ENCODE data around the gene FOS.

GRCh38 chr14:75223649-75224176, 47.3 kb upstream of the TMED10 start:
- PRO-cap: unidirectional peak, plus-strand start at chr14:75223947; unidirectional peak, minus-strand start at chr14:75224006

DNA sequence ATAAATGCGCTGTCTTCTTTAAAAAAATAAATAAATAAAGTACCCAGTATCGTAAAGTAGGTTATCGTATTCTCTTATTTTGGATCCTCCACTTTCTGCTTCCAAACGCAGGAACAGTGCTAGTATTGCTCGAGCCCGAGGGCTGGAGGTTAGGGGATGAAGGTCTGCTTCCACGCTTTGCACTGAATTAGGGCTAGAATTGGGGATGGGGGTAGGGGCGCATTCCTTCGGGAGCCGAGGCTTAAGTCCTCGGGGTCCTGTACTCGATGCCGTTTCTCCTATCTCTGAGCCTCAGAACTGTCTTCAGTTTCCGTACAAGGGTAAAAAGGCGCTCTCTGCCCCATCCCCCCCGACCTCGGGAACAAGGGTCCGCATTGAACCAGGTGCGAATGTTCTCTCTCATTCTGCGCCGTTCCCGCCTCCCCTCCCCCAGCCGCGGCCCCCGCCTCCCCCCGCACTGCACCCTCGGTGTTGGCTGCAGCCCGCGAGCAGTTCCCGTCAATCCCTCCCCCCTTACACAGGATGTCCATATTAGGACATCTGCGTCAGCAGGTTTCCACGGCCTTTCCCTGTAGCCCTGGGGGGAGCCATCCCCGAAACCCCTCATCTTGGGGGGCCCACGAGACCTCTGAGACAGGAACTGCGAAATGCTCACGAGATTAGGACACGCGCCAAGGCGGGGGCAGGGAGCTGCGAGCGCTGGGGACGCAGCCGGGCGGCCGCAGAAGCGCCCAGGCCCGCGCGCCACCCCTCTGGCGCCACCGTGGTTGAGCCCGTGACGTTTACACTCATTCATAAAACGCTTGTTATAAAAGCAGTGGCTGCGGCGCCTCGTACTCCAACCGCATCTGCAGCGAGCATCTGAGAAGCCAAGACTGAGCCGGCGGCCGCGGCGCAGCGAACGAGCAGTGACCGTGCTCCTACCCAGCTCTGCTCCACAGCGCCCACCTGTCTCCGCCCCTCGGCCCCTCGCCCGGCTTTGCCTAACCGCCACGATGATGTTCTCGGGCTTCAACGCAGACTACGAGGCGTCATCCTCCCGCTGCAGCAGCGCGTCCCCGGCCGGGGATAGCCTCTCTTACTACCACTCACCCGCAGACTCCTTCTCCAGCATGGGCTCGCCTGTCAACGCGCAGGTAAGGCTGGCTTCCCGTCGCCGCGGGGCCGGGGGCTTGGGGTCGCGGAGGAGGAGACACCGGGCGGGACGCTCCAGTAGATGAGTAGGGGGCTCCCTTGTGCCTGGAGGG, at the start of gene FOS:
TSS of gene FOS (plus strand) at position 841 of the 1,247 bp plus-strand sequence.
- PRO-cap: unidirectional peak, minus-strand start at position 299 of the sequence; bidirectional peak, plus-strand start at position 841 of the sequence, minus-strand start at position 422 of the sequence

GRCh38 chr14:75334914-75335272, 56.3 kb downstream of the FOS start:
- PRO-cap: no peak

GRCh38 chr14:75419201-75419971, 8.4 kb upstream of the JDP2 start:
- PRO-cap: unidirectional peak, minus-strand start at chr14:75419489; unidirectional peak, minus-strand start at chr14:75419713

GRCh38 chr14:75429734-75429938, 1.8 kb downstream of the JDP2 start:
- PRO-cap: no peak

DNA sequence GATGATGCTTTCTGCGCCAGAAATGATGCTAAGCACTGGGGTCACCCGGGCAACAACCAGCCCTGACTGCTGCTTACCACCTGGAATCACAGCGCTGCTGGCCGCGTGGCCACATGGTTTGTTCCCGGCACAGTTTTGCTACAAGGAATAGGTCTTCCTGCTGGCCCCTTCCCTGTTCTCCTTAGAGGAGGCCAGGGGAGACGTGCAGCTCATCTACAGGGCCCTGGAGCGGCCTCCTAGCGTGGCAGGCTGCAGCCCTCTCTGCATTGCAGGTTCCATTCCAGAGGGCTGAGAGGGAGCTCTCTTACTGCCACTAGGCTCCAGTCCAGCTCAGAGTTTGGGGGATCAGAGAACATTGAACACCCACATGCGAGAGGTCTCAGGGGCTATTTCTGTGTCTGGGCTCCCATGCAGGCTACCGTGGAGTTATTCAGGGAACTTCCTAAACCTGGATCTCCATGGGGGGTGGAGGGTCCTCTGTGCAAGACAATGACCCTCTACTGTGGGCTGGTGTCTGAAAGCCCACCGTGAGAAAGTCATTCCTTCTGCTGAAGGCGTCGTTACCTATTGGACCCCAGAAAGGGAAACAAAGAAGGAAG, 7.2 kb downstream of the JDP2 start:
- PRO-cap: no peak

DNA sequence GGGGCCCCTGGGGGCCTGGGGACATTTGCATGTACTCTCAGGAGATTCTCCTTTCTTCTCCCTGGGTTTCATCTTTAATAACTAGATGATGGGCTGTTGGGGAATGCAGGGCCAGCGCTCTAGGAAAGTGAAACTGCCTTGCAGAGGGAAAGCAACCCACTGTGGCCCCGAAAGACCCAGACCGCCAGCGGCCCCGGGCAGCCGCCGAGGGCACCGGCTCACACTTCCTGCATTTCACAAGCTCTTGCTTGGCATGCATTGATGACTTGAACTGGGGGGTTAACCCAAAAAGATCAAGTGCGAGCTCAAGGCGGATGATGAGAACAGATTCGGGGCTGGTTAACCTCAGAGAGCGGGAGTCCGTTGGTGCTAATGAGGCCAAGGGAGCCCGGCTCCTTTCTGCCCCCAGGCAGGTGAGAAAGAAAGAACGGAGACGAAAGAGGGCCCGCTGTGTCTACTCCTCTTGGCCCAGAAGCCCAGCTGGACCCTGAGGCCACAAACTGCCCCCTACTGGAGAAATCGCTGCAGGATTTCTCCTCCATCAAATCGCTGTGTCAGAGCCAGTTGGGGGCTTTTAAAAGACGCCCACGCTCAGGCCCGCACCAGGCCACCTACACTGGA, 7.2 kb upstream of the BATF start:
- PRO-cap: no peak

GRCh38 chr14:75543242-75543728, 21.0 kb downstream of the BATF start:
- PRO-cap: no peak

DNA sequence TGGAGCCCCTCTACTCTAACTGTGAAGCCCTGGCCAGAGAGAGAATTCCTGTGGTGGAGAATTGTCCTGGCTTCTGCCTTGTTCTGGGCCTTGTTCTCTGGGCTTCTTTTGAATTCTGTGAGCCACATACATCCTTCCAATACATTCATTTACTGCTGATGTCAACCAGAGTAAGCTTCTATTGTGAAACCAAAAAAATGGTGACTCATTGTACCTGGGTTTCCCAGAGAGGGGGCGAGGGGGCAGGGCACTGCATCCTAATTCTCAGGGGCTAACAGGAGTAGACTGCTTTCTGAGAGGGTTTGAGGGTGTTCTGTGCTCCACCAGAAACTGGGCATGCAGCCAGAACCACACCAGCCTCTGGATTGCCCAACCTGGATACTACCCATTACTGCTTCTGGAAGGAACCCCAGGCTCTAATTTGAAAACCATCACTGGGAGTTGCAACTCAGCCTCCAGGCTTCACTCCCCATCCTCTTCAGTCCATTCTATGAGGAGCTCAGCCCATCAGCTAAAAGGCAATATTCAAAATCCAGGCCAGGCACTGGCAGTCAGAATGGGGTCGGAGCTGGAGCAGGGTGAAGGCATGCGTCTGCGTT, 18.6 kb upstream of the FLVCR2 start:
- PRO-cap: no peak

- PRO-cap: no peak
Observed at GRCh38 chr14:75635954-75636821, 24.5 kb downstream of the ERG28 start.

DNA sequence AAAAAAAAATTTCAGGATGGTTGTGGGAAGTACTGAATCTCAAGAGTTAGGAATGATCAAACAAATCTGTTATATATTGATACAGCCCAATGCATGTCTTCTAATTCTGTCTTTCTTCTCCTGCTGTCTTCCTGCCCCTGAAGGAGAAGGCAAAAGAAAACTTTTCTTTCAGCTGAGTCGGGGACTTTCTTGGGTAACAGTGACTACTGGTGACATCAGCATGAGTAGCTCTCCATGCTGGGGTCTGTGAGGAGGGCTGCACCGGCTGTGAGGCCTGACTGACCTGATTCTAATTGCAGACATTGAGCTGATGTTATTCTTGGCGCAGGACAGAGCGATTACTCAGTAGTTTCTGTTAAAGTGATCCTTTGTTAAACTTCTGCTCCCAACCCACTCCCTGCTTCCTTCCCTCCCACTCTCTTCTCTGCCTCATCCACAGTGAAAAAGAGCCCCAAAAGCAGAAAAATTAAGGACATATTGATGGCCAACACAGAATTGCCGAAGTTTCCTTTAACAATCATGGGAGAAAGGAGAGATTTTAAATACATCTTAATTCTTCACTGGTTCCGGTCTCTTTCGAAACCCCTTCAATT, 113.9 kb downstream of the TGFB3 start:
- PRO-cap: no peak

DNA sequence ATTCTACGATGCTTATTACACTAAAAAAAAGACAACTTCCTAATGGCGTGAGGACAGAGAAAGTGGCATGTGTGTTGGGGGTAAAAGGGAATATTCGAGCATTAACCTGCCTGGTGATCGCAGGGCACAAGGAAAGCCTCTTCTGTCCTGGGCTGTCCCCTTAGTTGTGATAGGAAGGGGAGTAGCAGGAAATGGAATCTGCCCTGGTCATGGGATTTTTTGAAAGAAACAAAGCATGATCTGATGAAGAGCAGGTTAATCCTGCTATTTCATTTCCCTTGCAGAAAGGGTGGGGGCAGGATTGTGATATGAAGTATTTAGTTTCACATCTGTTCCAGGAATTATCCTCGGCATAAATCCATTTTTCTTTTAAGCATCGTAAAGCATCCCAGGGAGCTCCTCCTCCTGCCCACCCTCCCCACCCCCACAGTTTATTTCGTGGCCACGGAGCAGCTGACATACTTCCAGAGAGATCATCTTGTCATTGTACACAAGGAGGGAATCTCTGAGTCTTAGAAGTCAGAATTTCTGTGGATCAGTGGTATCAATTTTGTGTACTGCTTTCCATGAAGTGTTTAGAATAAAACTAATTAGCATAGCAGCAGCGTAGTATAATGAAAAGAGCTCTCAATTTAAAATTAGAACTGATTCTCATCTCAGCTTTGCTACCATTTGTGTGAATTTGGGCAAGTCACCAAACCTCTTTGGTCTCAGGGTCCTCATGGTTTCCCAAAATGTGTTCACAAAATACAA, 53.0 kb downstream of the TGFB3 start:
- PRO-cap: no peak

DNA sequence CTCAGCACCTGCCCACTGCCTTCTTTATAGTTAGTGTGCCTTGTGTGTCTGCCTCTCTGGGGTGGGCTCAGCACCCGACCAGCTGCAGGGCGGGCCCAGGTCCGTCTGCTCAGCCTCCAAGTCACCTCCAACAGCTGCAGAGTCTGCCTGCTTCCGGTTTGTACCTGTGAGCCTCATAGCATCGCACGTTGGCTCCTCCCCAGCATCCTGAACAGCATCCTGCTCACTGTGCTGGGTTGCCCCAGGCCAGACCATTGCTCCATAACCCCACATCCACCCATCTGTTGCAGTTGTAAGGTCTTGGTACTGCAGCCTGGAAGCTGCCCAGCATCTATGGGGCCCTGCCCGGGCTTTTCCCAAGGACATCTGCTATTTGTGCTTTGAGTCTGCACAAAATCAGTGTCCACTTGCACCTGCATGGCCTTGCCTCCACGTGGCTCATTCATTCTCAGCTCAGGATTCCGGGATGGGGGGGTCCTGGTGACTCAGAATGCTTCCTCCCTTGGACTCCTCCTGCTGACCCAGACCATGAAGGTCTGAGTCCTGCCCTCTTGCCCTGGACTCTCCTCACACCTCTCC, 3.4 kb downstream of the TGFB3 start:
- PRO-cap: no peak

GRCh38 chr14:75982224-75983145, 690 bp upstream of the TGFB3 start:
- PRO-cap: bidirectional peak, plus-strand start at chr14:75982303, minus-strand start at chr14:75981992; bidirectional peak, plus-strand start at chr14:75982593, minus-strand start at chr14:75982516; unidirectional peak, minus-strand start at chr14:75982808; unidirectional peak, minus-strand start at chr14:75982876; unidirectional peak, minus-strand start at chr14:75982989

GRCh38 chr14:75996672-75997125, 11.1 kb downstream of the IFT43 start:
- PRO-cap: no peak

GRCh38 chr14:76715056-76715983, 45.9 kb upstream of the VASH1 start:
- PRO-cap: no peak

- PRO-cap: no peak
Observed at GRCh38 chr14:76769645-76770262, 8.5 kb downstream of the VASH1 start.

DNA sequence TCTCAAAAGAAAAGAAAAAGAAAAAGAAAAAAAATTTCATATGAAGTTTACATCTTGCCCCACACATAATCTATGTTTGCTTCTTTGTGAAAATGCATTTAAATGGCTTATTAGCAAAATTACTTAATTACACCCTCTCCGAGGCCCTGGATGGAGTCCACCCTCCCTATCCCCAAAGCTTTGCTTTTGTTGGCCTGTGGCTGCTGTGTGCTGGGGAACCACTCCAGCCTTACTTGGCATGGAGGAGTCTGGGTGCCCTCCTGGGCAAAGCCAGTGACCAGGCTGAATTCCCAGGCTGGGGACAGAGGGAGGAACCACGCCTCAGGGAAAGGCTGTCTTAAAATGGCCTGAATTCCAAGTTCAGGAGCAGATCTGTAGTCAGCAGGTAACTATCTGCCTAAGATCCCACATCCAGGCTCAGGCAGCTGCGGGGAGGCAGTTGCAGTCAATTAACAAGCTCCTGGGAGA, 11.0 kb downstream of the VASH1 start:
- PRO-cap: no peak

DNA sequence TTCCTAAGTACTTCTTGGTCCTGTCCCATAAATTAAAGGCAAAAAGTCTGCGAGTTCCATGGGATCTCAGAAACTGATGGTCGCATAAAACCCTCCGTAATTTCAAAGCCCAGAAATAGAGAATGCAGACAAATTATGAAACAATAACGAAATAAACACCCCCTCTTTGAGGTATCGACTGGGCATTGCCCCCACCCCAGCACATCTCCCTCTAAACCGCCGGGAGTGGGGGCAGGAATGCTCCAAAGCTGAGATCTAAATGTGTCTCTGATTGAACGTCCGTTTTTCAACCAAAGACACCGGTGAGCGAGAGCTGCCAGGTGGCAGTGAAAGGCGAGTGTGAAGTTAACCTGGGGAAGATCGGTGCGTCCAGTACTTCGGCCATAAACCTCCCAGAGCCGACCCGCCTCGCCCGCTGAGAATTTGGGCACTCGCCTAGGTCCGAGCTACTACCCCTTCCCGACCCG, 694 bp downstream of the ANGEL1 start:
- PRO-cap: unidirectional peak, plus-strand start at position 309 of the sequence

GRCh38 chr14:76829996-76830556, 3.9 kb downstream of the LRRC74A start:
- PRO-cap: no peak

Data from fallopian tube (tissue), 1 donor.